Bronchus fibroblast of lung (primary cell): ENCODE measurements around a stretch of chr13.

DNA sequence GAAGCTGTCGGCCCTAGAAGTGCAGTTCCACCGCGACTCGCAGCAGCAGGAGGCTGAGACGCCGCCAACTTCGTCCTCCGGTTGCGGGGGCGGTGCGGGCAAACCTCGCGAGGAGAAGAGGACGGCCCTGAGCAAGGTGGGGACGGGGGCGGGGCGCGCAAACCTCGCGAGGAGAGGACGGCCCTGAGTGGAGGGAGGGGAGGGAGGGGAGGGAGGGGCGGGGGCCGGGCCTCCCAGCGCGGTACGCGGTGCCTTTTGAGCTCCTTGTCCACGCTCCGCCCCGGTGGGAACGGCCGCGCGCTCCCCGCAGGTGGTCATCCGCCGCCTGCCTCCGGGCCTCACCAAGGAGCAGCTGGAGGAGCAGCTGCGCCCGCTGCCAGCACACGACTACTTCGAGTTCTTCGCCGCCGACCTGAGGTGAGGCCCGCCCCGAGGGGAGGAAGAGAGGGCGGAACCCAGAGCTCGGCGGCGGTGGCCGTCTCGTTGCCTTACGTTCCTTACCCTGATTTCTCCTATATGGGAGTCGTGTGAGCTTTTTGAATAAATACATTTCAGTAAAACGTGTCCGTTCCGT, 397 bp downstream of the UPF3A start:
- RAMPAGE, long total RNA = start-site peak on the plus strand centred at position 278 of the sequence, 127 bp wide, 719 and 720 reads in 2 replicates